Right lobe of liver (tissue), 4 donors: ENCODE results near the genes GDPD4, KCTD14 and RAB30.

DNA sequence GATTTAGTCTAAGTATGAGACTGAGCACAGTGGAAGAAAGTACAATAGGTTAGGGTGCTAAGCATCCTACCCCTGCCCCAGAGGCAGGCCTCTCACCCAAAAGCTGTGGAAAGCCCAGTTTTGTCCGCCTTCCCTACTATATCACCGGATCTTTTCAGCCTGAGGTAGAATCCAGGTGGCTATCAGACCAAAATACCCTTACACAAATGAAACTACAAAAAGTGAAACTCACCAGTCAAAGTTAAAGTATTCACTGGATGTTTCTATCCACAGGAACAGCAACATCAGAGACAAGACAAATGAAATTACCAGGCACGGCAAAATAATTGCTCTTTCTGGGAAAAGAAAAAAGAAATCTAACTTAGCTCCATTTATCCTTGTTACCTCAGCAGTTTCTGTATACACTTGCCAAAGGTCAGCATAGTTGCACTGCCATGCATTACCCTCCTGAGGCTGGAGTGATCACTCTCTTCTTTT is 16.6 kb downstream of the GDPD4 start:
- PRO-cap, 4 experiments = peak in 2 of 4 experiments; most common plus-strand start position 266 of the sequence (in 1); most common minus-strand start position 156 of the sequence (in 2)
- RAMPAGE, long total RNA, 2 experiments = start-site peak on the minus strand in 1 of 2 experiments, centred at position 403 of the sequence, 11 reads per replicate

GRCh38 chr11:77301380-77301825 is at the start of gene GDPD4:
Gene GDPD4, minus strand, starts transcription at chr11:77301686.
- PRO-cap, 4 experiments = no peak in any of the 4 experiments
- RAMPAGE, long total RNA, 2 experiments = no peak in any of the 2 experiments

DNA sequence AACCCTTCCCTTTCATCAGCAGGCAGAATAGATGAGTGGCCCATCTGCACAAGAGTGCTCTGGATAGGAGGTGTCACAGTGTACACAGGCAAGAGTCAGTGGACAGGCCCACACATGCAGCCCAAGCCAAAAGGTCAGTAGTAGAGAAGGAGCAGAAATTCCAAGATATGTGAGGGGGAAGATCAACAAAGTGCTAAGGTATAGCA is 29.0 kb upstream of the AQP11 start:
- PRO-cap, 4 experiments = no peak in any of the 4 experiments
- RAMPAGE, long total RNA, 2 experiments = no peak in any of the 2 experiments

- PRO-cap, 4 experiments = no peak in any of the 4 experiments
- RAMPAGE, long total RNA, 2 experiments = no peak in any of the 2 experiments
These were observed 18.7 kb upstream of the CLNS1A start for GRCh38 chr11:77656189-77656788.

GRCh38 chr11:78022986-78023677 is at the start of gene KCTD14:
Gene KCTD14, minus strand, starts transcription at chr11:78023276.
- PRO-cap, 4 experiments = peak in 4 of 4 experiments; most common plus-strand start chr11:78023352 (in 2); most common minus-strand start chr11:78023220 (in 2)
- RAMPAGE, long total RNA, 2 experiments = start-site peak on the minus strand in 1 of 2 experiments, at chr11:78023241-78023260 at its widest, 75 reads per replicate

- PRO-cap, 4 experiments = peak in 1 of 4 experiments; most common plus-strand start chr11:78079293 (in 1)
- RAMPAGE, long total RNA, 2 experiments = no peak in any of the 2 experiments
These were observed 672 bp downstream of the NDUFC2 start for GRCh38 chr11:78078853-78079526.

DNA sequence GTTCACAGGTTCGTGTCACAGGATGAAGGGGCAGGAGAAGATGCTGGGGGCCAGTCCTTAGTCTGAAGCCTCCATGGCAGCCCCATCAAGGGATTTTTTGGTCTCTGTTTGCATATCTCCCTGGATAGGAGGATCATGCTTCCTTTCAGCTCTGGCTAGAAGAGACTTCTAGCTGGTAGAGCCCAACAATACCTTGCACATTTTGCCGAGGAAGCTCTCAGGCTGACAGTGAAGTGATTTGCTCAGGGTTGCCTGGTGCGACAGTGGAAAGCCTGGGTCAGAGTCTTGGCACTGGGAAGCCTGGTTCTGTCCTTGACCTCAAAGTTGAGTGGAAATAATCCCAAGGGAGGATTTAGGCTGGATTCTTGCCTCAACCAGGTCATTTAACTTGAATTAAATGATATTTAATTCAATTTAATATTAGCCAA is 24.3 kb upstream of the ALG8 start:
- PRO-cap, 4 experiments = no peak in any of the 4 experiments
- RAMPAGE, long total RNA, 2 experiments = no peak in any of the 2 experiments

DNA sequence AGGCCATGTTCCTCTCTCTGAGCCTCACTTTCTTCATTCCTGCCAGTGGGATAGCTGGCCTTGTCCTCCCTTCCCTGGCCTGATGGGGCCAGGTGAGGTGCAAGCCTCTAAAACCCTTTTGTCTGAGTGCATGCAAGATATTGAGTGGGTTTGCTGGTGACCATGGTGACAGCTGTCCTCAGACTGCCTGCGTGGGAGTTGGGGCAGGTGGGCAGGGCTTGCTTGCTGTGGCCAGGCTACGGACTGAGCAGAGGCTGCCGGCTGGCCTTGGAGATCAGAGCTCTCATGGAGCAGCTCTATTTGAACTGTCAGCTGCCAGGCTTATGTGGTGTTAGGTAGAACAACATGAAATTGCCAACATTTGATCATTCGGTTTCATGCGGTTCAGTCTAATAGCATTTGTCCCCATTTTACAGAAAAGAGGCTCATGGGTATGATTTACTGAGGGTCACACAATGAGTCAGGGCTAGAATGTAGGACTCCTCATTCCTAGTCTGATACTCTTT is 3.7 kb downstream of the USP35 start:
- PRO-cap, 4 experiments = peak in 3 of 4 experiments; most common plus-strand start position 250 of the sequence (in 3); most common minus-strand start position 276 of the sequence (in 2)
- RAMPAGE, long total RNA, 2 experiments = no peak in any of the 2 experiments

DNA sequence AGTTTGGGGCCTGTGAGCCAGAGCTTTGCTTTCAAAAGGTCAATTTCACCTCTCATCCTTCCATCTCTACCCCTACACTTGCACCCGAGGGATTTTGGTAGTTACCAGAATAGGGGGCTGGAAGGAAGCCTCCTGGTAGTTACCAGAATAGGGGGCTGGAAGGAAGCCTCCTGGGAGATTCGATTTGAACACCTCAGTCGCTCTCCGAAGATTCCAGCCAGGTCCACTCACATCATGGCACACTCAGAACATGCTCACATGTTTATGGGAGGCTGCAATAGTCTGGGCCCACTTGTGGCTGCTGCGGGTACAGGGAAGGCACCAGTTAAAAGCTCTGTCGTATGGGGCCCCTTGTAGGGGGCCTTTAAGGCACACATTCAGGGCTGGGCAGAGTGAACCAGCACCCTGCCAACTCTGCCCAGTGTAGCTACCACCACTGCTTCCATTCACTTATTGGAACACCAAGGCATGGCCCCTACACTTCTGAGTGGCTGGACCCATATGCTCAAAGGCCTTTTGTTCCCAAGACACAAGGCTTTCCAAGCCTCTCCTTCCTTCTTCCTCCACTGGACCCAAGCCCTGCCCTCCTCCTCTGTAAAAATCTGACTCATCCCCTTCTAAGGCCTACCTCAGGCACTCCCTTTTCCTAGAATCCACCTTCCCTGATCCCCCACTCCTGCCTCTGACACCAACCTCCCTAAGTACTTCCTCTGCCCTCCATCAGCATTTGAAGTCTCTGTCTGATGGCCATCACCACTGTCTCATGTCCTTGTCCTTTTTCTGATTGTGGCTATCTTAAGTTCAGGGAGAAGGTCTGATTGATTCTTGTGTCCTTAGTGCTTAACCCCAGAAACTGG is 28.0 kb downstream of the USP35 start:
- PRO-cap, 4 experiments = no peak in any of the 4 experiments
- RAMPAGE, long total RNA, 2 experiments = no peak in any of the 2 experiments

DNA sequence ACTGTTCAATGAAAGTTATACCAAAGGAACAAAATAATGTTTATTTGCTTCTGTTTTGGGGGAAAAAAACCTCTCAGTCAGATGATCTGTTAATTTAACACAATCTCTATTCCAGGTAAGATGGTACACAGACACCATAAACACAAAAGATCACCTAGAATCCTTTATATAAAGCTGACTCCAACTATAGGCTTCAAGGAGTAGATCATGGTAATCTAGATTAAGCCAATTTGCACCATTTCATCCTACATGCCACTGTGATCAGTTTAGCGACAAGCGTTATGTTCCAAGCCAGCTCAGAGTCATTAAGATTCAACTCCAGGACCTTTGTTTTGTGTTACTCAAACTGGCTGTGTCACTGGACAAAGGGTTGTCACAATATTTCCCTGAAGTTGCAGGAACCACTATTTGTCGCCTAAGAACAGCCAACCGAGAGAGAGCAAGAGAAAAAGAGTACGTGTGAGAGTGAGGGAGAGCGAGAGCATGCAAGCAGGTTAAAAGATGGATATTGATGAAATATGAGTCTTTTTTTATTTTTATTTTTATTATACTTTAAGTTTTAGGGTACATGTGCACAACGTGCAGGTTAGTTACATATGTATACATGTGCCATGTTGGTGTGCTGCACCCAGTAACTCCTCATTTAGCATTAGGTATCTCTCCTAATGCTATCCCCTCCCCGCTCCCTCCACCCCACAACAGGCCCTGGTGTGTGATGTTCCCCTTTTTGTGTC is 104.8 kb downstream of the USP35 start:
- PRO-cap, 4 experiments = peak in 3 of 4 experiments; most common plus-strand start position 408 of the sequence (in 1); most common minus-strand start position 307 of the sequence (in 3)
- RAMPAGE, long total RNA, 2 experiments = no peak in any of the 2 experiments

DNA sequence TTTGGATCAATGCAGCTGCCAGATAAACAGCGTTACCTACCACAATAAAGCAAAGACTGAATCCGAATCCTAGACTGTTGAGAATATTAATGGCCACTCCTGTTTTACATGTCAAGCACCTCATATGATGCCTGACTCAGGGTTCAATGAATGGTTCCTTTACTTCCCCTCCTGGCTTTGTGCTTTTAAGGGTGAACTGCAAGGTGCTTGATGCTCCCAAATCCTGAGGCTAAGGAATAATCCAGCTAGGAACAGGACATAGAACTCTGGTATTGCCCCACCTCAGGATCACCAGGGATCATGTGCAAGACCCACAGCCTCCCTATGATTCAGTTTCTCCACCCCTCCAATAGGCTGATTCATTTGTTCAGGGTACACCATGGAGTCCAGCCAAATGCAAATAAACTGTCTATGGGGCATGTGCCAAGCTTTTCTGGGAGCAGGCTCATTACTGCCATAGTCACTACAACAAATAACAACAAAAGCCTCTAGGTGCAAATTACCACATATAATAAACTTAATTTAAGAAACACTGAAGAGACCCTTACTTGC is 104.3 kb downstream of the GAB2 start:
- PRO-cap, 4 experiments = no peak in any of the 4 experiments
- RAMPAGE, long total RNA, 2 experiments = no peak in any of the 2 experiments

- PRO-cap, 4 experiments = no peak in any of the 4 experiments
- RAMPAGE, long total RNA, 2 experiments = no peak in any of the 2 experiments
These were observed 92.2 kb downstream of the GAB2 start for GRCh38 chr11:78325052-78326164.

GRCh38 chr11:78408553-78409266 is 8.9 kb downstream of the GAB2 start:
- PRO-cap, 4 experiments = no peak in any of the 4 experiments
- RAMPAGE, long total RNA, 2 experiments = no peak in any of the 2 experiments

DNA sequence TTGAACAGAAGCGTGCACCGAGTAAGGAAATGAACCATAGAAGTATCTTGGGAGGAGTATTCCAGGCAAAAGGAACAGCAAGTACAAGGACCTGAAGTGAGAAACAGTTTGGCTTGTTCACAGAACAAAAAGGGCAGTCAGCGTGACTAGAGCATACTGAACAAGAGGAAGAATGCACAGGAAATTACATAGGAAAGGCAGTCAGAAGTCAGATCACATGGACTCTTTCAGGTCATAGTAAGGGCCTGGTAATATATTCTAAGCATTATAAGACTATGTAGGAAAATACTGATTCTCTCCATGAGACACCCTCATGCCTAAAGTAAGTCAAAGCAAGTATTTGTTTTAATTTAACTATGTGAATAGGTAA is 52.3 kb upstream of the GAB2 start:
- PRO-cap, 4 experiments = peak in 2 of 4 experiments; most common plus-strand start position 265 of the sequence (in 2)
- RAMPAGE, long total RNA, 2 experiments = no peak in any of the 2 experiments

DNA sequence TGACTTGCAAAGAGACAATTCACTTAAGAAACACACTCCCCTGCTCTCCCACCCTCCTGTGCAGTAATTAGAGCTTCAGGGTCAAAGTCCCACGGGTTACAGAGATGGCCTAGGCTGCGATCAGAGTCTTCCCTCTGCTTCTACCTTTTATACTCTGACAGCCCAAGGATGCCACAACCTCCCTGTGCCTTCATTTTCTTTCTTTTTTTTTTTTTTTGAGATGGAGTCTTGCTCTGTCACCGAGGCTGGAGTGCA is 87.3 kb upstream of the NARS2 start:
- PRO-cap, 4 experiments = no peak in any of the 4 experiments
- RAMPAGE, long total RNA, 2 experiments = no peak in any of the 2 experiments

DNA sequence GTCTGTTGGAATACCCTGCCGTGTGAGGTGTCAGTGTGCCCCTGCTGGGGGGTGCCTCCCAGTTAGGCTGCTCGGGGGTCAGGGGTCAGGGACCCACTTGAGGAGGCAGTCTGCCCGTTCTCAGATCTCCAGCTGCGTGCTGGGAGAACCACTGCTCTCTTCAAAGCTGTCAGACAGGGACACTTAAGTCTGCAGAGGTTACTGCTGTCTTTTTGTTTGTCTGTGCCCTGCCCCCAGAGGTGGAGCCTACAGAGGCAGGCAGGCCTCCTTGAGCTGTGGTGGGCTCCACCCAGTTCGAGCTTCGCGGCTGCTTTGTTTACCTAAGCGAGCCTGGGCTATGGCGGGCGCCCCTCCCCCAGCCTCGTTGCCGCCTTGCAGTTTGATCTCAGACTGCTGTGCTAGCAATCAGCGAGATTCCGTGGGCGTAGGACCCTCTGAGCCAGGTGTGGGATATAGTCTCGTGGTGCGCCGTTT is 108.4 kb upstream of the NARS2 start:
- PRO-cap, 4 experiments = no peak in any of the 4 experiments
- RAMPAGE, long total RNA, 2 experiments = no peak in any of the 2 experiments

GRCh38 chr11:78877522-78877721 is 302.8 kb upstream of the NARS2 start:
- PRO-cap, 4 experiments = peak in 3 of 4 experiments; most common plus-strand start chr11:78877613 (in 3)
- RAMPAGE, long total RNA, 2 experiments = no peak in any of the 2 experiments

DNA sequence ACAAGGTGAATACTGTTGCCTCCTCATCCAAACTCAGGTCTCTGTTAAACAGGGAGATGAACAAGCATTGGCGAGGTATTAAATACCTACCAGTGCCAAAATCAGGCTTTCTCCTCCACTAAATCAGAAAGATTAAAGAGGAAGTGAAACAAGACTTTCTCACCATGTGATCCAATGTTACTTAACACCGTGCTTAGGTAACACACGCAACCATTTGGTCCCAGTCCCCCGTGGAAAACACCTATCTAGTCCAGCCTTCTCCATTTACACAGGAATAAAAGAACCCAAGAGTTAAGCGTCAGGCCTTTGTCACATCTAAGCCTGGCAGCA is 34.5 kb downstream of the TENM4 start:
- PRO-cap, 4 experiments = no peak in any of the 4 experiments
- RAMPAGE, long total RNA, 2 experiments = no peak in any of the 2 experiments

DNA sequence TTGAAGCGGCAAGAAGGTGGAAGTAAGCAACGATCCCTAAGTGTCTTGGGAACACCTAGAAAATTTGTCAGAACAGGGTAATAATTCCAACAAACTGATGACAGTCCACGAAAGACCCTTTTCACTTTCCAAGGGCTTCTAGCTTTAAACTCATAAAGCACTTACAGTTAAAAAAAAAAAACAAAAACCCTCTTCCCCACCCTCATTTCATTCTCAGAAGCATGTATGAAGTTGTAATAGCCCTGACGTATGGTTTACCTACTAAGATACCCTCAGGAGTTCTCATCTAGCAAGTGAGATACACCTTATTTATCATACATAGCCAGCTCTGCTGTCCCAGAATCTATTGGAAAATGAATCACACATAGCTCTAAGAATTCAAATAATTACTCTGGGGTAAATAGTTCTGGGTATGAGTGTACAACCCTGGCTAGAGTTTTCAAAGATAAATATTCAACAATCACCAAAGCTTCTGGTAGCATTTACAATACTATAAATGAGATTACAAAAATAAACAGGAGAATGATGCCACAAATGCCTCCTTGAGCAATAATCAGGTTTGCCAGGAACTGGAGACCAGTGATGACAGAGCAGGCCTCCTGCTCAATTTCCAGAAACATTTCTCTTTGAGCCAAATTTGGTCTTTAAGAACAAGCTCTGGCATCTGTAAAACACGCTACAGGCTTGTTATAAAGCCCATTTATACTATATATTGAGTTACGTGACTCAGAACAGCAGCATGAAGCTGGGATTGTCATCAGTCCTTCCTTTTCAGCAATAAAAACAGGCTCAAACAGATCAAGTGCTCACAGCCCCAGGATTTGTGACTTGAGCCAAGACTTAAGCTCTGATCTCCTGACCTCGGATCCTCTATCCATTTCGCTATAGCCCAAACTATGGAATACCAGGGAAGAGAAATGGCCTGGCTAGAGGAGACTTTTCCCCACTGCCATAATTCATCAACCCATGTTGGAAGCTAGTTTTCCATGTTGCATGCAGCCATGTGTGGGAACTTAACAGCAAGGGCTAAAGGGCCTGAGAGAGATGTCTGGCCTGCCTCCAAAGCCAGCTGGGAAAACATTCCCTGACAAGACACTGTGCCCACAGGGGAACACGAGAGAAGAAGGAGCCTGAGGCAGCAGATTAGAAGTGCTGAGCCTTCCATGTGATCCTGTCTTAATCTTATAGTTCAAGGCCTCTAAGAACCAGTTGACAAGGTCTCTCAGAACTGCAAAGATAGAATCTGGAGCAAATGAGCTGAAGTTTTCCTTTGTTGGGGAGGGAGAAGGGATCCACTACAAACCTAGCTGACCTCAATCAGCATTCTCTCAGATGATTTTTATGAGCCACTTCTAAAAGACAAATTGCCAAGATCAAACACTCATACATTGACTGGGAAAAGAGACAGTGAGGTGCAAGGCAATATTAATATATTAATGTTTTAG is 19.7 kb downstream of the RAB30 start:
- PRO-cap, 4 experiments = no peak in any of the 4 experiments
- RAMPAGE, long total RNA, 2 experiments = no peak in any of the 2 experiments

DNA sequence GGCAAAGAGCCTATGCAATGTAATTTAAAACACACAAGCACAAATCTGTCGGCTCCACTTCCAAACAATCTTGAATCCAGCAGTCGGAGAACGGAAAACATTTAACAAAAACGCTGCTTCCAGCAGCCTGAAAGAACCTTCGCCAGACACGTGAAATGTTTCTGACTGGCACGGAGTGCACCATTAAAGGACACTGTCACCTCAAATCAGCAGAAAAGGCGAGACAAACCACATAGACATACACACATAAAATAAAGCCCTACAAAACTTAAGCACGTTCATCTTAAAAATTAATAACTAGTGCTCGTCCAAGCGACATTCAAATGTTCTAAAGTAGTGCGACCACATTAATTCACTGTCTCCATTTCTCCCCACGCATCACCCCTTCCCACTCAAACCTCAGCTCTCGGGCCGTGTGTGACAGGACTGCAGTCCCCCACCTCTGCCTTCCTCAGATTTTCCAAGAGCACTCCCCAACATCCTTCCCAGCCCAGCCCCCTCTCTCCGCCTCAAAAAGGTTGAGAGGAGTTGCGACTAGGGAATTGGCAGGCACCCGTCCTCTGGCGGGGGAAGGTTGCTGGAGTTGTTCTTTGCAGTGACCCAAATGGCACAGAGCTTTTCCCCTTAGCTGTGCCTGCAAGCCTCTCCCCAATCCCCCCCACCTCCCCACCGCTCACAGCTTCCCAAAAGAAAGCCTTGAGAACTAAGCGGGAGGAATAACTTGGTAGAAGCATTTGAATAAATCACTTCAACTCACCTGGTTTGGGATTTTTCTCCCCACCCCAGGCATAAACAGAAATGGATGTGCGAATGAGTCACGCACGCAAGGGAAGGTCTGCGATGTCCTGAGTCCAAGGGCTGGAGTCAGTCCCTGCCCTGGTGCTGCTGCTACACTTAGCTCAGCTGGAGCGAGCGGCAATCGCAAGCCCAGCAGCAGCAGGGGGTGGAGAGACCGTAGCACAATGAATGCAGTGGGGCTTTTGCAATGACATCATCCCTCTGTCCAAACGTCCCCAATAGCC is at the start of gene RAB30:
TSS of gene RAB30 (minus strand) at position 964 of the 1,022 bp plus-strand sequence.
- PRO-cap, 4 experiments = peak in 4 of 4 experiments; most common plus-strand start position 212 of the sequence (in 4); most common minus-strand start position 964 of the sequence (in 3)
- RAMPAGE, long total RNA, 2 experiments = start-site peak on the minus strand in 2 of 2 experiments, centred at positions 876 to 903 of the sequence, 191 to 228 reads per replicate